Cardiac atrium fibroblast (primary cell): Measurements from ENCODE around the gene PHETA1.

- RAMPAGE, long total RNA: no peak
Measured at GRCh38 chr12:109845087-109845780, 12.0 kb upstream of the TRPV4 start.

- RAMPAGE, long total RNA: no peak
Measured at GRCh38 chr12:109875385-109875963, 4.9 kb downstream of the GLTP start.

DNA sequence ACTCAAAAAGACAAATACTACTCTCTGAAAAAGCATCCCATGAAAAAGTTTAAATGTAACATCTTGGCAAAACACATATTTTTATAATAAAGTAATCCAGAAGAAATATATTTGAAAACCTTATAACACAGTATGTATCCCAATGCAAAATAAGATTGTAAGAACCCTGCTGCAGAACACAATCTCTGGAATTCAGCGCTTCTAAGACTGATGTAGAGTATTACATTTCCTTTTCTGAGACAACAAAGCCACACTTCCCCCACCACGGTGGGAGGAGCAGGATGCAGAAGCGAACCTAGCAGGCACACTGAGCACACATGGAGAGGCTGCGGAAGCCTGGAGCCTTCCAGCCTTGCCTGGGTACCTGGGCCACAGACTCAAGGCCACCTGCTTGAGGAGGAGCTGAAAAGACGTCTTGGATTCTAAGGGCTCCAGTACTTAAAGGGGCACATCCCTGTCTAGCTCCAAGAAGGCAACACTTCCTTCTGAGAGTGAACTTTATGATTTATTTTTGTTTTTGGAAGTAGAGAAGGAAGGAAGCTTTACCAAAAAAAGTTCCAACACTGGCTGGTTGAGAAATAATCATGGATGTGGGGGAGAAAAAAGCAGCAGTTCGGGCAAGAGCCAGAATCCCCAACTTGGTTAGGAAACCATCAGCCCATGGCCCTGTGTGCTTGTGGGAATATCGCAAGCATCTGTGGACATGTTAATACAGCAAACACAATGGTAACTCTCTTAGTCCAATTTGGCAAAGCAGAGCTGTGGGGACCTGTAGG, 46.5 kb downstream of the TCHP start:
- RAMPAGE, long total RNA: no peak

GRCh38 chr12:109949041-109949548, 47.1 kb downstream of the GIT2 start:
- RAMPAGE, long total RNA: no peak

GRCh38 chr12:109995202-109996162, 686 bp downstream of the GIT2 start:
- RAMPAGE, long total RNA: no peak

GRCh38 chr12:110010602-110011939, 11.8 kb downstream of the ANKRD13A start:
- RAMPAGE, long total RNA: no peak

GRCh38 chr12:110035968-110036167, 12.5 kb downstream of the C12orf76 start:
- RAMPAGE, long total RNA: no peak

GRCh38 chr12:110038291-110038911, 9.9 kb downstream of the C12orf76 start:
- RAMPAGE, long total RNA: no peak

DNA sequence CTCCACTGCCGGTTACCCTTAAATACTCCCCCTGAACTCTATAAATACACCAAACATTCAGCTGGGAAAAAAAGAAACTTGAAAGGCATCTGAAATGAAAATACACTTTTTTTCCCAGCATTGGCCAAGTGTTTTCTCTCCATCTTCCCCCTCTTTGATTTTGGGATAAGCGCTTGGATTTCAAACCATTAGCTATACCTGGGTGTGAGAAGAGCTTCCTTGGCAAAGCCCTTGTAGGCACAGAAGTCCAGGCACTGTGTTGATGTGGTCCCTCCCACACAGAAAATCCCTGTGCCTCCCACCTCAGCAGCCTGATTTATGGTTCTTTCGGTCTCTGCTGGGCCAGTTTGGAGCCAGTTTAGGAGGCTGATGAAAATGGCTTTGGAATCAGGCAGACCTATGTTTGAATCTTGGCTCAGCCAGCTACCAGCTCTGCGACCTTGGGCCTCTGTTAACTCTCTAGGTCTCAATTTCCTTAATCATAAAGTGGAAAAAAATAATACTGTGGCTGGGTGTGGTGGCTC, 9.7 kb upstream of the IFT81 start:
- RAMPAGE, long total RNA: no peak

GRCh38 chr12:110246842-110247608, 34.0 kb upstream of the ATP2A2 start:
- RAMPAGE, long total RNA: no peak

DNA sequence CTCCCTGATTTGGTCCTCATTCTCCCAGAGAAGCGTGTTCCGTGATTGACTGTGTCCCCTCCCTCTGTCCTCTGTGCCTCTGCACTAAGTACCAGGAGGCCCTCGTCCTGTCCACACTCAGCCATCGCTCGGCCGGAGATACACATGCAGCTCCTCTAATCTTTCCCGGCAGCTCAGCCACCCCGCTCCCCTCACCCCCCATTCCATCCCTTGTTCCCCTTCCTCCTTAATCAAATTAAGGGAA, 28.3 kb upstream of the ATP2A2 start:
- RAMPAGE, long total RNA: no peak

DNA sequence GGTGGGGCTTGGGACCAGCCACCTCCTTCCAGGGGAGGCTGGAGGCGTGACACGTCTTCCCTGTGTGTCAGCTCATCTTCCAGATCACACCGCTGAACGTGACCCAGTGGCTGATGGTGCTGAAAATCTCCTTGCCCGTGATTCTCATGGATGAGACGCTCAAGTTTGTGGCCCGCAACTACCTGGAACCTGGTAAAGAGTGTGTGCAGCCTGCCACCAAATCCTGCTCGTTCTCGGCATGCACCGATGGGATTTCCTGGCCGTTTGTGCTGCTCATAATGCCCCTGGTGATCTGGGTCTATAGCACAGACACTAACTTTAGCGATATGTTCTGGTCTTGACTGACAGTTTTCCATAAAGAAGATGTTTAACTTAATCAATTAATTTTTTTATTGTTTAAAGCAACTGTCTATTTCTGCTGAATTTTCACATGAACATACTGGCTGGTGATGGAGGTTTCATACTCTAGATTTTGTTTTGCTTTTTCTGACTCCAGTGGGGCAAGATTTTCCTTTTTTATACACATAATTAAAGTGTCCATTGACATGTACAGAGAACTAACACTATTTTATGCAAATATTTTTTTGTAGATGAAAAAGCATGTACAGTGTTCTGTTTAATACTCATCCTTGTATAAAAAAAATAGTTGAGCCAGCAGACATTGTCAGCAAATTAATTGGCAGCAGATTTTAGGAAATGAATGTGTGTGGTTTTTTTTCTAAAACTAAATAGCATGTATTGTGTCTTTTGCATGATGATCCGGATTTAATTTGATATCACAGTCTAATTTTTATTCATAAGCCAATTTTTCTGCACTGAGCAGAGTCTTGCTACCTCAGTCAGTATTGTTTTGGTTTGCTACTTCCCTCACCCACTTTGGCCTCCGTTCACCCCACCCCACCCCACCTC, 57.1 kb downstream of the ANAPC7 start:
- RAMPAGE, long total RNA: no peak

- RAMPAGE, long total RNA: no peak
Measured at GRCh38 chr12:110498635-110499724, 2.9 kb downstream of the VPS29 start.

GRCh38 chr12:110627538-110628126, 13.7 kb downstream of the TCTN1 start:
- RAMPAGE, long total RNA: no peak

GRCh38 chr12:110719380-110719945, 23.2 kb downstream of the PPP1CC start:
- RAMPAGE, long total RNA: no peak

DNA sequence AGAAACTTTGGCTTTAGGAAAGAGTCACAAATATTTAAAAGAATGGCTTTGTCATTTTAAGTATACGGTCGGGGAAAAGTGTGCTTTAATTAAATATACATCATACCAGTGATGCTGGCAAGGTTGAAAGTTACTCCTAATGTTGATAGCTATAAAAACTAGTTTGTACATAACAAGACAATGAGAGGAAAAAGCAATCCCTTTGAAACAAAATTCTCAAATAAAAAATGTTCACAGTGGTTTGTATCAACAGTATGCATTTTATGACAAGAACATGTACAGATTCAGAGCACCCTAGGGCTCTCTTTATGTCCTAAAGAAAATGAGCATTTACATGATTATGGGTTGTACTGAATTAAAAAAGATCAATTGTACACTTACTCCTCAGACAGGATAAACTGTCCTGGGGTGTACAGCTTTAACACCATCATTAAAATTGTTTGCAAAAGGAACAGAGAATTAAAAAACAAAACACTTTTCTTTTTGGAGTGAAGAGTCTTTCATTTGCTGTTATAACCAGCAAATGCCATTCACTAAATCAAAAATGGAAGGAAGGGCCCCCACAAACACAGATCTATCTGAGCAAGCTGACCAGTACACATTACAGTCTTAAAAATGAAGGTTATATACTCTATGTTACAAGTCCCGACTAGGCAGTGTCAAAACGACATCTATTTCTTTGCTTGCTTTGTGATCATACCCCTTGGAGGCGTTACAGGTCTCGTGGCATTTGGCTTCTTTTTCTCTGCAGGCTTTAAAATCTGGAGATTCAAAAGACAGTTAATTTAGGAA, 22.1 kb downstream of the PPP1CC start:
- RAMPAGE, long total RNA: no peak

GRCh38 chr12:111034579-111035329, 789 bp downstream of the CUX2 start:
- RAMPAGE, long total RNA: no peak

GRCh38 chr12:111035352-111036056, 1.5 kb downstream of the CUX2 start:
- RAMPAGE, long total RNA: no peak

- RAMPAGE, long total RNA: no peak
Measured at GRCh38 chr12:111074502-111074962, 40.6 kb downstream of the CUX2 start.

GRCh38 chr12:111368866-111369332, at the start of gene PHETA1:
Gene PHETA1 (minus strand): TSS chr12:111369095.
- RAMPAGE, long total RNA: no peak